ENCODE data around the gene MAP9.

- PRO-cap = no peak
Measured at GRCh38 chr4:153489066-153489499, 22.9 kb downstream of the TMEM131L start.

DNA sequence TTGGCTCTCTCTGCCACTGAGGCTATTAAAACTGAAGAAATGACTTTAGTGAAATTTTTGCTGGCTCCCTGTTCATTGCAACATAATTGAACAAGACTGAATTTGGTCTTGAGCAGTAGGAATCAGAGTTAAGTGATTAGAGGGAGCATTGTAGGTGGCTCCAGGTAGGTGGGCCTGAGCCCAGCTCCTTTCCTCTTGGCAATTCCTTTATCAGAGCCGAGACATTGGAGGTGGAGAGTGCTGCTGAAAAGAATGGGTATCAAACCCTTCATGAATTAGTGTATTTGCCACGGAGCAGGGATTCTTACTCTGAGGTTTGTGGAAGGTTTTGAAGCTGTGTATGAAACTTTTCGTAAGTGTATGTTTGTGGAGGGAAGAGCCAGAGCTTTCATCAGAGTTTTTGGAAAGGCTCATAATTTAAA is 88.6 kb downstream of the TMEM131L start:
- PRO-cap = no peak

DNA sequence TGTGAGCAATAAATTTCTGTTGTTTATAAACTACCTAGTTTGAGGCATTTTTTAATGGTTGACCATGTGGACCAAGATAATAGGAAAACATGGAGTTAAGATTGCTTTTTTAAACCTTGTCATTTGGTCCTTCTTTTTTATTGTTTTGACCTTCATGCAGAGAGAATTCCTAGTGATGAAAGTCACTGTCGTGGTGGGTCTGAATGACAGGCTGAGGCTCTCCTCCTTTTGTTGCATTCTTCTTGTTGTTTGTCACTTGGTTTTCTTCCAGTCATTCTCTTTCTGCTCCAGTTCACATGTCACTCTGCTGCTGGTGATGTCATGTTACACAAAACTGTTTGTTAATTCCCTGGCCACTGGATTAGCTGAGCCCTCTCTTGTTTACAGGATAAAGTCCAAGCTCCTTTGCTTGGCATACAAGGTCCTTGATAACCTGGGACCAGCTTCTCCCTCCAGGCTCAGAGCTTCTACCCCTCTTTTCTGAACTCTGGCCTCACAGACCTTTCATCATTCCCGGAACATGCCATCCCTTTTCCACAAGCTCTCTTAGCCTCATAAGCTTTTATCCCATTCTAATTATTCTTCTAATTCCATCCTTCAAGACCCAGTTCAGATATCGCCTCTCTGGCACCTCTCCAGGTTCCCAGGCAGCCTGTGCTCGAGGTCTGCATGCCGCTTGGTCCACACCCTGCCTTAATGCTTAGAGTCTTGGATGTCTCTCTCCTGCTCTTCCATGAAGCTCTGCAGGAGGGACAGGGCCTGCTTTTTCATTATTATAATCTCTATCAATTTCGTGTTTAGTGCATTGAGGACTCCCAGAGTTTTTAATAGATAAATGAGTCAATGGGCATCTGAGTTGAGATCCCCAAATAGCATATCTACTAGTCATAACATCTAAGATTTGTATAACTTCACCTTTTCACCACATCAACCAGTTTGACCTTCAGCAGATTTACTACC is 98.6 kb downstream of the TMEM131L start:
- PRO-cap = no peak

- PRO-cap = no peak
Measured at GRCh38 chr4:153609218-153609483, 74.9 kb upstream of the TLR2 start.

DNA sequence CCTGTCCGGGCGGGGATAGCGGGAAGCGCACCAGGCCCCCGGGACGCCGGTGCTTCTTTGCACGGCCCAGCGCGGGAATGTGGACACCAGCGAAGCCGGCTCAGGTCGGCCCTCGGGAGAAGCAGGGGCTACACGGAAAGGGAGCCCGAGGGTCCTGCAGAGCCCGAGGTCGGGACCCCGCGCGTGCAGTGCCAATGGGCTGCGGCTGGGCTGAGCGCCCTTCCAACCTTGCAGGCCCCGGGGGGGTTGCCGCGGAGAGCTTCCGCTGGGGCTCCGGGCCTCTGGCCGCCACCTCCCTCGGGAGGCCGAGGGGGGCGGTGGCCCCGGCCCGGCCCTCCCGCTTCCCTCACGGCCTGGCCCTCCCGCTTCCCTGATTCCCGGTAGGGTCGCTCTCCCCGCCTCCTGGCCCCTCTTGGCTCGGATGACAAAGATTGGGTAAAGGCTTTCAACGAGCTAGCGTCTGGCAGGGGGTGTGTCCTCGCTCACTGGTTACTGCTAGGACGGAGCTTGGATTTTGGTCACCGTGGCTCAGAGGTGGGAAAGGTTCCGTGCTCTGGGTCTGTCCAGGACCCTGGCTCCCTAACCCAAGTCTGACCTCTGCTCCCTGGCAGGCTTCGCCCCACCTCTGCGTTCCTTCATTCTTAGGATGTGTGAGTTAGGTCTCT is 555 bp downstream of the TLR2 start:
- PRO-cap = no peak

- PRO-cap = no peak
Measured at GRCh38 chr4:153781386-153781782, 7.5 kb downstream of the SFRP2 start.

GRCh38 chr4:153791838-153792220 is 2.9 kb upstream of the SFRP2 start:
- PRO-cap = no peak

DNA sequence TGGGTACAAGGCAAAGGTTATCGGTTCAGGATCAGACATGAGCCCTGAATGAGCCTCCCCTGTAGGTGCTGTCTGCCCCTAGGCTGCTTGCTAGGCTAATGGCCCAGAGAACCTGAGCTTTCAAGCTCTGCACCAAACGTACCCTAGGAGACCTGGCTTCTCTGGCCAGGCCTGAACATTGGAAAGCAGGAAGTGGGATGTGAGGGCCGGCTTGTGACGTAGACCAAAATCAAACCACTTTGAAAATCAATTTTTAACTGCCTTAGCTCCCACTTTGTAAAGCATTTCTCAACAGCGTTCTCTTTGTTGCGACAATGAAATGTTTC is 145.0 kb upstream of the SFRP2 start:
- PRO-cap = no peak

DNA sequence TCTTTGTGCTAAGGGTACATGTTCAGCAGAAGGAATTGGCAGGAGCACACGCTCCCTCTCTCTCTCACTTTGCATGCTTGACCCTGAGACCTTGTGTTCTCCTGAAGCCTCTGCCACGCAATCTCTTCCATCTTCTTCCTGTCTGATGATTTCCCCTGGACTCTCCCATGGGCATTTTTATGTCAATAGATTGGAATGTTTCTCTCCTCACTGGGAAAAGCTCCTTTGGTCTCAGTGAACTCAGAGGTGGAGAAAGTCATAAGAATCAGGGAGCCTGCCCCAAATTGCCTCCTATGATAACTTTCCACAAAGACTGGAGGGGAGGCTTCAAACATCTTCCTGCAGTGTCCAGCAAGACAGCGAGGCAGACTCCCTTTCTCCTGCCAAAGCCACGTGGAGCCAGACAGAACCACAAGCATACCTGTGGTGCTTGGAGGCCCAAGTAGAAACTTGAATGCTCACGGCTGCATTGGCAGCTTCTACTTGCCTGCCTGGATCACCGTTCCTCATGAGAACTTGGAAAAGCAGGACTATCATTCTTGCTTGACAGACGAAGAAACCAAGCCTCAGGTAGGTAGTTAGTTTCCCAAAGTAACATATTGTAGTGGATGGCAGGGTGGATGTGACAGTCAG is 216.1 kb upstream of the SFRP2 start:
- PRO-cap = no peak

DNA sequence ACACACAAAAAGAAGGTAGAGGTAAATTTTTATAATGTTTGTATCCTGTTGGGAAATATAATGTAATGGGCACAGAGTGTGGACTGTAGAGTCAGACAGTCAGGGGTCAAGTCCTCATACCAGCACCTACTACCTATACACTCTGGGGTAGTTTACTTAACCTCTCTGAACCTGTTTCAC is 2.1 kb upstream of the FGB start:
- PRO-cap = no peak

- PRO-cap = no peak
Measured at GRCh38 chr4:154588718-154589245, 1.8 kb downstream of the FGA start.

DNA sequence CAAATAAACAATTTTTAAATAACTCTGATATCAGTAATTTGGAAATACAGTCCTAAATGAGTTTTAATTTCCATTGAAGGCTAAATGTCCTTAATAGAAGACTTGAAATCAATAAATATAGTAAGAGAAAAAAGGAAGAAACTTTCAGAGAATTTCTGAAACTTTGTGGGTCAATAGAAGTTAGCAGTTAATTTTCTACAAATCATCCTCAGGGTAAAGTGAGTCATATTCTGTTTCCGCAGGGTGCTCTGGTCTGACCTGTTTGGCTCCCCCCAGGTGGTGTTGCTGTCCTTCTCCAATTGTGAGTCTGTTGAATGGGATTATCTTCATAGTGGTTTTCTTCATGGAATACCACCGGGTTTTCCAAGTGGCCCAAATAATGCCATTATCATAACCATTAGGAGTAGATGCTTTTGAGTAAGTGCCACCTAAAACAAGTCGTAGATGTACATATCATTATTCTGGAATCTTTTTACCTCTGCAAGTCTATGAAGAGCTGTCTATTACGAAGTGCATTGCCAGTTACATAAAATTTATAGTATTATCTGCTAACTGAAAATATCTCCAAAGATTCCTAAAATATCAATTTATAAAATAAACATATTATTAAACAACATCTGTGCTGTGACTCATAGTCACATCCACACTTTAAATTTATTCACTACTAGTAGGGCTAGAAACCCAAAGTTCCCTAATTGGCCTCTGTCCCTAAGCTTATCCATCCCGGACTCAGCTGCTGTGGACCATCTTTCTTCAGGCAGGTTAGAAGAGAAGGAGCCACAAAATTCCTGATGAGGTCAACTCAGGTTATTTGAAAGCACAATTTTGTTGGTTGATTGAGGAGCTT is 7.6 kb downstream of the FGG start:
- PRO-cap = no peak

GRCh38 chr4:154615508-154615870 is 3.0 kb upstream of the FGG start:
- PRO-cap = no peak

GRCh38 chr4:154740634-154741082 is 3.1 kb upstream of the LRAT start:
- PRO-cap = no peak

DNA sequence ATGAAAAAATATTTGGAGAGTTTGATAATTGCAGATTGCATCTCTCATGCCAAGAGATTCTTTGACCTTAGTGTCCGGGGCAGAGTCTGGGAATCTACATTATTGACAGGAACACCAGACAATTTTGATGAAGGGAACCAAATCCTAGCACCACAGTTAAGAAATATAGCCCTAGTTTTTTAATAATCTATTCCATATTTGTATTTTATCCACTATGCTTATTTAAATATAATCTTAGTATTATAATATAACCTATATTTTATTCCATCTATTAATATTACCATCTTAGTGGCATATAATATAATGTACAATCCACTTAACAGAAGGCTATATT is 13.1 kb upstream of the NPY2R start:
- PRO-cap = no peak

- PRO-cap = bidirectional peak, plus-strand start at chr4:155377032, minus-strand start at chr4:155376778
Measured at GRCh38 chr4:155376184-155377446, at the start of gene MAP9. TSS of gene MAP9 (minus strand) at chr4:155376965.

GRCh38 chr4:157393905-157394124 is 173.3 kb downstream of the GRIA2 start:
- PRO-cap = no peak

DNA sequence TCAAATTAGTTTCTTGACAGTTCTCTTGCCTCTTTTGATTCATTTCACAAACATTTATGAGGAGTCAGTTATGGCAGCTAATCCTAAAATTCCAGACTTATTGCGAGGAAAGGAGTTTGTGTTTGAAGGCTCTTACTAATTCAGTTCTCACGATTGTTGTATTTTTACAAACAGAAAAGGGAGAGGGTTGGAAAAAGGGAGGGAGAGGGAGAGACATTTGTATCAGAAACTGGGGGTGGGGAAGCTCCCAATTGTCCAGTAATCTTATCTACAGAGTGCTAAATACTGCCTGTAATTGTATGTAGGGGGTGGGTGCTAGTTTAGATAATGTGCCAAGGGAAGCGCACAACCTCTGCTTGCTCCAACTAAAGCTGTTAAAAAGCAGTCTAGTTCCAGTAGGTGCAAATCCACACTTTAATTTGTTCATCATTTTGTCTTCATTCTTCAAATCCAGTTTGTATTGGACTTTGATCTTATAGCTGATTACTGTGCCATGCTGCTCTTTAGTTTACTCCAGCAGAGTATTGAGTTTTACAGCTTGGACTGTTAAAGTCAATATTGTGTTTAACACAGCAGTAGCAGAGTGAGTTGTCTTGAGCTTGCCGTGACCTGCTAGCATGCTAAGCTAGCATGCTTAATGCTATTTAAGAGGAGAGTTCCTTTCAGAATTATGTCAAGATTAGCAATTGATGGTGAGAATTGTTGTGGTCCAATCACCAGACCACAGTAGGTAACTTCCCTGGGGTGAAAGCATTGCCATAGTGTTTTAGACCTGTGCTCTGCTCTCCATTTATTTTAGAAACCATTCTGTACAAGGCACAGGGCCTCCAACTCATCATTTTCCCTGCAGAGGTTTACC is 13.9 kb downstream of the FNIP2 start:
- PRO-cap = no peak

DNA sequence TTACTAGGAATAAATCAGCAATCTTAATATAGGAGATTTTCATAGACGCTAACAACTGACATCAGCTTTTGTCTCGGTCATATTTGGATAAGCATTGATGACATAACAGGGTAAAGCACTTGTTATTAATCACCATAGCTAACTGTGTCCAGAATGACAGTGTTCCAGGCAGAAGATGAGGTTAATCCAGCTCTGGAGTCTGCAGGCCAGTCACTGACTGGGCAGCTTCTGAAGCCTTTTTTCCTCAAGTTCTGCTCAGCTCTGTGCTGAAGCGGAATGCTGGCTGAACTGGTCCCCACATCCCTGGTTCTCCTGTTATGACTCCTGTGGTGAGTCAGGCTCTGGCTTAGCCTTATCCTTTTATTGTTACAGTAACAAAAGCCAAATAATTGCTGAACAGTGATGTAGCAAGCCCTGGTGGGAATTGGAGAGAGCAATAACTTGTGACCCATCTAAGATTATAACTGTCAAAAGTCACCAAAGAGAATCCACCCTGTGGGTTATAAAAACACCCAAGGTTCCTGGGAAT is 41.9 kb downstream of the FNIP2 start:
- PRO-cap = no peak

DNA sequence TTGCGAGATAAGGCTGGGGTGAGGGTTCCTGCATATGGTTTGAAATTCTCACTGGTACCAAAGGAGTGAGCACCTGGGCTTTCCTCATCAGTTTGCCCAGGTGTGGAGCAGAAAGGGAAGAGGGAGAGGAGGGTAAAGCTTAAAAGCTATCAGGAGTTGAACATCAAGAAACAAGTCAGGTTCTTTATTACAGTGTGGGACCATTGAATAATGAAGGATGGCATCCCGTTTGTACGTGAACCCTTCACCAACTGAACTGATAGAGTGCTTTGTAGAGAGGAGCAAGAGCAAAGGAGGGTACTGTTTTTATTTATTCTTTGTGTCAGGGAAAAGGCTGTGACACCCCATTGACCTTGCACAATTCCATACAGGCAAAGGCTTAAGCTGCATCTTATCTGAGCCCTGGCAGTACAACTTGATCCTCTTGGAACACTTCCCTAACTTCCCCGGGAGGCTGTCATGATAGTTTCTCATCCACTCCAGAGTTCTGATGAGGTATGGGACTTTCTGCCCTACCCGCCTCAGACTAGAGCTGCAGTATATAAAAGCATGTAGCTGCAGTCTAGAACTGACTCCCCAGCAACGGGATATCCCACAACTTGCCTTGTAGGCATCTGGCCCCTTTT is 72.5 kb downstream of the FNIP2 start:
- PRO-cap = no peak

Data from Metastatic Pancreatic Carcinoma in the Ovary (tissue), 1 donor.